Hair follicular keratinocyte (primary cell): Measurements from ENCODE around the gene PARP14.

DNA sequence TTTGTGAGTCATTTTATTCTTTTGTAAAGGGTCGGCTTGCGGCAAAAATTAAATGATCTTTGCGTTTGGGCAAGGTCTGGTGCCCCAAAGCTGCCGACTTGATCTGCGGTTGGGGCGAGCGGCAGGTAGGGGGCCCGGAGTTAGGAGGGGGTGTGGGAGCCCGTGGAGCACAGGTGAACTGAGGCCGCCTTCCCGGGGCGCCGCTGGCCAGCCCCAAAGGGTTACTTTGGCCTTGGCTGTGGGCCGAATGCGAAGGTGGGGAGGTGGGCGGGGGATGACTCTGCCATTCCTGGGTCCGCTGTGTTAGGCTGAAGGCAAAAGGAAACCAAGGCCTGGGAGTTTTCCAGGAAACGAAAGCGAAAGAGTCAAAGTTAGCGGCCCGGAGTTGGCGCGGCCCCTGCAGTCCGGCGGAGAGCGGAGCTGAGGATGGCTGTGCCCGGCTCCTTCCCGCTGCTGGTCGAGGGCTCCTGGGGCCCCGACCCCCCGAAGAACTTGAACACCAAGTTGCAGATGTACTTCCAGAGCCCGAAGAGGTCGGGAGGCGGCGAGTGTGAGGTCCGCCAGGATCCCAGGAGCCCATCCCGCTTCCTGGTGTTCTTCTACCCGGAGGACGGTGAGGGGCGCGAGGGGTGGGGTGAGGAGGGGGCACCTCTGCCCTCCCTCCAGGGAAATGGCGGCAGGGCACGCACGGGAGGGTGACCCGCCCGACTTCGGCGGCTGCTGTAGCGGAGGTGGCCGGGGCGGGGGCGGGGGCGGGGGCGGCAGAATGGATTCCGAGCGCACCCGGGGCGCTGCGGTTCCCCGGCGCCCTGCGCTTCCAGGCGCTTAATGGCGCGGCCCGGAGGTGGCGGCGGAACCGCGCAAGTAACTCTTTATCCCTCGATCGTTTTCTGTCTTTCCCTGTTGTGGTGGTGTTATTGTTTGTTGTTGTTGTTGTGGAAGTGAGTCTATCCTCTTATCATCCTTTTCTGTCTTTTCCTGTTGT lies at the start of gene PARP14:
PARP14 (plus strand) TSS at position 382 of the 985 bp plus-strand sequence.
- RAMPAGE, long total RNA = no peak

GRCh38 chr3:122808163-122808705 lies 13.4 kb downstream of the SLC49A4 start:
- RAMPAGE, long total RNA = no peak

DNA sequence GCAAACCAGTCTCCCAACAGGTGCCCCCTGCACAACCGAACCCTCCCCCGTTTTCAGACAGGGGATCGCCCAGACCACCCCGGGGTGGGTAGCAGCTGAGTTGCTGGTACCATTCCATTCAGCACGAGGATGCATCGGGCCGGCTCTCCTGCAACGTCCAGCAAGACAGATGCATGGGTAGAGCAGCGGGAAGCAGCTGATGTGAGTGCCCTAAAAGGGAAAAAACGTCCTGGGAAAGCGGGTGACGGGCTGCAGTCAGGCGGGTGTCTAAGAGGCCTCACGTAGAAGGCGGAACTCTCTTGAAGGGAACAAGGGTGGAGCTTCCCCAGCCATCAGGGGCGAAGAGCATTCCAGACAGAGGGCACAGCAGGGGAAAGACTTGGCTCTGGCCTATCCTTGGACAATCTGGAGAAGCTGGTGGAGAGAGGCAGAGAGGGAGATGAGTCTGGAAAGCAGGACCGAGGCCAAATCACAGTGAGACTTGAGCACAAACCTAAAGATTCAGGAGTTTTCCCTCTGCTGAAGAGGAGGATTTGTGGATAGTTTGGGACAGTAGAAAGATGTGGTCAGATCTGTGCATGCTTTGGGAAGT lies 70.8 kb downstream of the SEMA5B start:
- RAMPAGE, long total RNA = no peak

DNA sequence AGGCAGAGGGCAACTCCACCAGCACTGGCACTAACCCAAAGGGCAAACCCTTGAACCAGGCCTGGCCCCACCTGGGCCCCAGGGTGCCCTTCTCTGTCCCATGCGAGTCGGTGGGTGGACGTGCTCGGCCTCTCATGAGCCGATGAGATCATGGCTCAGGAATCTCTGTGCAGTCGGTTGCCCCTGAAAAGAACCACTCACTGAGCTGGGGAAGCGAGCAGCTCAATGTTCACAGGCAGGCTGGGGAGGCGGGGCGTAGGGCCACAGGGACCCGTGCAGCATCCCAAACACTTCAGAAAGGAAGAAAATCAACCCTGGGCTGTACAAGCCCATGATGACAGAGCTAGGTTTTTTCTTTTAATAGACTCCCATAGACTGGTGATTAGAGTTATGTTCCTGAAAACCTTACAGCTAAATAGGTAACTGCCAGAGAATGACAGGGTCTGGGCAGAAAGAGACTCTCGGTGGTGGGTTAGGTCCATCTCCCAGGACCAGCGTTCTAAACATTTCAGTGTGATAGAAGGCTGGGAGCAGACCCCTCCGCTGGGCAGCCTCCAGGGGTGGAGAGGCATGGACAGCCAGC lies 49.3 kb downstream of the SEMA5B start:
- RAMPAGE, long total RNA = no peak

DNA sequence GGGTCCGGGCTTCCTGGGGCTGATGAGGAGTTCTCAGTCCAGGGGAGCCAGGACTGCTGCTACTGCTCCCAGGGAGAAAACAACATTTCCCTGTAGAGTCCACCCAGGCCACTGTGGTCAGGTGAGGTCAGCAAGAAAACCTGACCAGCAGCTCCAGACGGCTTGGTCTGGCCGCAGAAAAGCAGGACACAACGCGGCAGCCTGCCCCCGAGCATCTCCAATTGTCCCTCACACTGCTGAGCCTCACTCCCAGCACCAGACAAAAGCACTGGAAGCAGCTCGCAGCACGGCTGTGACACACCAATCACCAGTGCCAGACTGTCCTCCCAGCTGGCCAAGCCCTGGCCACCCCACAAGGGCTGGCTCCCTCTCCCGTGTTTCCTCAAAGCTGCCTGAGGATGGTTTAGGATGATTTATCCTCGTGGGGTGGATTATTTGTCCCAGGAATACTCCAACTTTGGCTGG lies 34.5 kb downstream of the SEMA5B start:
- RAMPAGE, long total RNA = no peak

GRCh38 chr3:123070435-123070982 lies 3.7 kb downstream of the PDIA5 start:
- RAMPAGE, long total RNA = no peak

DNA sequence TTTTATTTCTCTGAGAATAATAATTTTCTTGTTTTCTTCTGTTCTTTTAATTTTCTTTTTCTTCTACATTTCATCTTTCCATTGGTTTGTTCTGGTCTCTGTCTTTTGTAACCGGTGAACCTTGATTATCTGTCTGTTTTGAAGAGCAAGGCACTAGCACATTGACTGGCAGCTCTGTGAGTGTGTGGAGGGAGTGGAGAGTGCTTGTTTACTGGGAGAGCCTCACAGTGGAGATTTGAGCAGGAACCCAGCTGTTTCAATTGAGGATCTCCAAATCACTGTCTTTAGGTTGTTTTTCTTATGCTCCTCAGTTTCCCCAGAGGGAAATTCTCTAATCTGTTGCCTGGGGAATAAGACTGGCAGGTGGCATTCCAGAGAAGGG lies 20.8 kb downstream of the PDIA5 start:
- RAMPAGE, long total RNA = no peak

GRCh38 chr3:123245995-123246761 lies 44.4 kb downstream of the SEC22A start:
- RAMPAGE, long total RNA = no peak

DNA sequence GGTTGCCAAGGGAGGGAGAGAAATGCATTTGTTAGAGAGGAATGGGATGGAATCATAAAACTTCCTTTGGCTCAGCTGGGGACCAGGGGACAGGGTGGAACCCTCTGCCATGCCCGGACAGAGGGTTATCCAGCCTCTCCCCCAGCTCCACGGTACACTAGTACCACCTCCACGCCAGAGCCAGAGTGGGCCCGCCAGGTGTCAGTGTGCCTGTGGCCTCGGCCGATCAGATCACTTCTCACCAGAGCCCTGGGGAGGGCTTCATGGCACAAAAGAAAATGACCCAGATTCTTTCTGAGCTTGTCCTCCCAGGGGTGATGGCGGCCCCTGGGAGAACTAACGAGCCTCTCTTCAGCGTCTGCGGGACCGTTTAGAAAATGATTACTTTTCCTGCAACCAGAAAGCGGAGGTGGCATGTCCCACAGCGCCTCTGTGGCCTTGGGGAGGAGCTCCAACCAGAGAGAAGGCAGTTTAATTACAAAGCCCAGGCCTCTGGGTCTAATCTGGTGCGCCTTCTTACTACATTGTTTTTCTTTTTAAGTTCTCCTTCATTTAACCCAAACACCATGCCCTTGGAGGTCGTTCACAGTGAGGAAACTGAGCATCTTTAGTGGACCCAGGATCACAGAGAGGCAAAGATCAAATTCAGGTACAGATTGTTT lies 33.6 kb downstream of the ADCY5 start:
- RAMPAGE, long total RNA = no peak

GRCh38 chr3:123445823-123446420 lies 3.0 kb downstream of the ADCY5 start:
- RAMPAGE, long total RNA = no peak

DNA sequence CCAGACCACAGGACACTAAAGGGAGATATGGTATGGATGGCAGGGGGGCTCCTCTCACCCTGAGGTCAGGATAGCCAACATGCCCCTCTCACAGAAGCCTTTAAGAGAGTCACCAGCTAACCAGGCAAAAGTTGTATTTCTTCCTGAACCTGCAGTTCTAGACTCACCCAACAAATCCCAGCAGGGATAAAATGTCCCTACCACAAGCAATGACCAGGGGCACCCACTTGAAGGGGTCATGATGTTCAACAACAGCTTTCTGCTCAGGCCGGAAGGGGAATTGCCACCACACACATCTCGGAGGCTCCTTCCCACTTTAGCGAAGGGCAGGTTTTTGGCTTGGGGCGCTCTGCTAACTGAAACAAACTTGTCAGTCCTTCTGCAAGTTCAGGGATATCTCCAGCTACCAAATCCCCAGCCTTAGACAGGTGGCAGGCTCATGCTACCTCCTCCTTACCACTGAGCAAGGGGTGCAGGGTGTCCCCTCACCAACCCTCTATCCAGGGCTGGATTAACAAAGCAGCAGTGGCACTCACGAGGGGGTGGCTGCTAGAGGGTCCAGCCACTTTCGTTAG lies 2.3 kb downstream of the ADCY5 start:
- RAMPAGE, long total RNA = no peak

- RAMPAGE, long total RNA = no peak
Measured at GRCh38 chr3:123449526-123450597, 972 bp upstream of the ADCY5 start.

DNA sequence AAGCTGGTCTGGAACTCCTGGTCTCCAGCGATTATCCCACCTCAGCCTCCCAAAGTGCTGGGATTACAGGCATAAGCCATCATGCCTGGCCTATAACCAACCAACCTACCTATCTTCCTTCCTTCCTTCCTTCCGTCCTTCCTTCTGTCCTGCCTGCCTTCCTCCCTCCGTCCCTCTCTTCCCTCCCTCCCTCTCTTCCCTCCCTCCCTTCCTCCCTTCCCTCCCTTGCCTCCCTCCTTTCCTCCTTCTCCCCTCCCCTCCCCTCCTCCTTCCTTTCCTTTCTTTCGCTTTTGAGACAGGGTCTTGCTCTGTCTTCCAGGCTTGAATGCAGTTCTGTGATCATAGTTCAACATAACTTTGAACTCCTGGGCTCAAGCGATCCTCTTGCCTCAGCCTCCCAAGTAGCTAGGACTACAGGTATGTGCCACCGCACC lies 56.7 kb upstream of the HACD2 start:
- RAMPAGE, long total RNA = no peak

GRCh38 chr3:123658712-123659571 lies 74.1 kb upstream of the HACD2 start:
- RAMPAGE, long total RNA = no peak

GRCh38 chr3:123688006-123689038 lies 103.5 kb upstream of the HACD2 start:
- RAMPAGE, long total RNA = no peak

DNA sequence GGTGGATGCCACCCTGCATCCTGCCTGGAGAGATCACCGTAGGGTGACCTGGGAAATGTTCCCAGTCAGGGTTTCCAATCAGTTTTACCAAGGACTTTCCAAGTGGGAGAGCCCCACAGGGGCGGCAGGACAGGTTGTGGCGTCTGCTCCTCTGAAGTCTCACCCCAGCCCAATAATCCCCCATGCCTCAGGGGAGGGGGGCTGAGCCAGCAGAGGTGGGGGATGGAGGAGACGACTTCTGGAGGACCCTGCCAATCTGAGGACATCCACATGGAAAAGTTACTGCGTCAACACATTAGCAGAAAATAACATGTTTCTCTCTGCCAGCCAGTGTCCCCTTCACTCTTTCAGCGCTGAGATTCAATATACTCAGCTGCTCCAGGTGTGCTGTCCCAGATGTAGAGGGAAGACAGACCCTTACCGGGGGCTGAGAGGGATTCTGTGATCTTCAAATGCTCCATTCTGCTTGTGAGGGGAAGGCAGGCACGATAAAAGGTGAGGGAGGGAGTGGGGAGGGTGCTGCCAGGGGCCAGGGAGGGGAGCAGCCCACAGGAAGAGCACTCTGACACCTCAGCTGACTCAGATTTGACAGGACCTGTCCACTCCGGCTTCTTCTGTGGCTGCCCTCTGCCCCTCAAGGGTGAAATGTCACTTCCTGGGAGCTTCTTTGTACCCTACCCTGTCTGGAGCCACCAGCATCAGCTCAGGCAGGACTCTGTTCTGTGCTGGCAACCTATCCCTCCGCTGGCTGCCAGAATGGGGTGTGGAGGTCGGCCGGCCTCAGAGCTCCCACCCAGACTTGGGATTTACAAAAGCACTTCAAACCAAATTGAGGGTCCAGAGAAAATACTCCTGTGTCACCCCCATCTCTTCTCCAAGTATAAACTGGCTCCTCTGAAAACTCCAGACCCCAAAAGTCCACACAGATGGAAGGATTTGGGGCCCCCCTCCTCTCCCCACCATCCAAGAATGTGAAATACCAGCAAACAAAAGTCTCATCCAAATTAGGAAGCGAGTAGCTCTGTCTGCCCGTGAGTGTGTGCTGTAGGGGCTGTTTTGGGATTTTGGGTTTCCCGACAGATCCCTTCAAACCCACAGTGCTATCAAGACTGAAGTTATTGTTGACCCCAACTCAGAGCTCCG lies 113.9 kb upstream of the HACD2 start:
- RAMPAGE, long total RNA = no peak

GRCh38 chr3:123955840-123956400 lies 5.1 kb downstream of the CCDC14 start:
- RAMPAGE, long total RNA = no peak

DNA sequence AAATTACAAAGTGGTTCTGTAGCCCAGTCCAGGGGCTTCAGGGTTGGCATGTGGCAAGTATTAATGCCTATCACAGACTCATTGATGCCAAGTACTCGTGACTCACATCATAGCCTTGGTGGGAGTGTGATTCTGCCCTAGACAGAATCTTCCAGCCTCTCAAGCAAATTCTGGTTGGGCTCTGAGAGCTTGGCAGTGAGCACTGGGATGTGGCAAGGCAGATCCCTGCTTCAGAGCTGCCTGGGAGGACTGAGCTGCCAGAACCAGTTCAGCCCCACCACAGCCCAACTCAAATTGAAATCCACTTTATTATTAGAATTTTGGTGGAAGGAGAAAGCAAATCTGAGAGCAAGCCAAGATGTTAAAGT lies 225.7 kb upstream of the UMPS start:
- RAMPAGE, long total RNA = no peak

DNA sequence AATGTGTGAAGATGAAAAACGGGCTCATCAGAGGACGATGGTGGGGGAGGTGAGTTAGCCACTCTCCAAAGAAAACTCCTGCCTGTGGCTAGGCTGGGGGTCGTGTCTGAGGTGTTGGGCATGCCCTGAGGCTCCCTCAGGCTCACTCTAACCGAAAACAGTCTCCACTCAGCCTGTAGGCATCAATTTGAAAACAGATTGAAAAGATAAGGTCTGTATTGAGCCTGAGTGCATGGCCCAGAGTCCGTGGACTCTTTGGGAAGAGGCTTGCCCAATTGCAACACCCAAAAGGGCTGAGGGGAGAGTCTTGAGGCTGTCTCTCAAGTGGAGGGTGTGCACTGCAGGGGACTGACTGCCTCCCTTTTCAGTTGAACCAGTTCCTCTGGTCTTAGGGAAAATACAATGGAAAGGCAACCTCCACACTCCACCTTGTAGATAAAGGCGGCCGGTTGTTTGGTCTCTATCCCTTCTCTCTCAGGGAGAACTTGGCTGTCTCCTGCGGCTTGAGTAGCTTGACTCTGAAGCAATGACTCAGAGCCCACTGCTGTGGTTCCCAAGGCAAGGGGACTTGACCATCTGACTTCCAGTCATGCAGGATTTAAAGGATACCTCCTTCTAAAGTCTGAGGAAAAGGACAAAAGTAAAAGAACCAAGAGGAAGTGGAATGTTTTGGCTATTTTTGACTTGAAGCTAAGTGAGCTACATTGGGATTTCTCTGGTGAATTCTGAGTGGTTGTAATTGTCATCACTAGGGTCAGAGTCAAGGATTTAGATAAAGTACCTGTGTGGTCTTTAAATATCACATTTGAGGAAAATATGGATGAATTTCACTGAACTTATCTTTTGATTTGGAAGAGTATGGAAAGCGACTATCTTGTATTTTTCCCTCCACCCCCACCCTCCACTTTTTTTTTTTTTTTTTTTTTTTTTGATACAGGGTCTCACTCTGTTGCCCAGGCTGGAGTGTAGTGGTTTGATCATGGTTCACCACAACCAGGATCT lies 143.2 kb upstream of the UMPS start:
- RAMPAGE, long total RNA = no peak

DNA sequence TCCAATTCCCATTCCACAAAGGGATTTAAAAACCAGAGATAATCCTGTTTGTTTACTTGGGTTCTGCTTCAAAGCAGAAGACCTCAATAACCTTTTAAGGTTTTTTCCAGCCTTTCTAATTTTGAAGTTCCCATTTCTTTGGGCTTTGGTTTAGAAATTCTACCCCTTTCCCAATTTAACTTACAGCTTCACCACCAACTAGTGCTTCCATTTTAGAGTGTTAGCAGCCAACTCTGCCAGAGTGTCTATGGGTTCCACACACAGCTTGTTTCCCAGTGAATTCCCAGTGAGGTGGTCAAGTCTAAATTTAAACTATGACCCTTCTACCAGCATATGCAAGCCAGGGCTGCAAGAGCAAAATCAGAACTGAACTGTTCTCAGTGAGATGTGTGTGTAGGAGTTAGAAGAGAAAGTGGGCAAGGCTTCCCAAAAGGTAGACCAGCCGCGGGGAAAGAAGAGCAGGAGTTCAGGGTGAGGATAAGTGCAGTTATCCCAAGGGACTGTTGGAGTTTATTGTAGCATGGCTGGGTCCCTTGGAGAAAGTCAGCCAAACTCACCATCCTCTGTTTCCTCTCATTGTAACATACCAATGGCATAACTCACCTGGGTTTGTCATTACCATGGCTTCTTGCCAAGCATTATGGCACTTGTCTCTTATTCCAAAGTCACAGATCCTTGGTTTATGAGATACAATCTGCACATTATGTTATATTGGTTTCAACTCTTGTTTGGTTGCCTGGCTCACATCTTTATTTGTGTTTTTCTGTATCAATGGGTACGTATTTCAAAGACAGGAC lies 130.4 kb upstream of the UMPS start:
- RAMPAGE, long total RNA = no peak